GM19239 (cell line): ENCODE data around the genes OR4M1, RAB2B and TOX4.

GRCh38 chr14:19773185-19773668, at the start of gene OR4M1:
Gene OR4M1, plus strand, starts transcription at chr14:19773504.
- RRBS: no CpG with 5 or more reads among the region's 1 CpG

DNA sequence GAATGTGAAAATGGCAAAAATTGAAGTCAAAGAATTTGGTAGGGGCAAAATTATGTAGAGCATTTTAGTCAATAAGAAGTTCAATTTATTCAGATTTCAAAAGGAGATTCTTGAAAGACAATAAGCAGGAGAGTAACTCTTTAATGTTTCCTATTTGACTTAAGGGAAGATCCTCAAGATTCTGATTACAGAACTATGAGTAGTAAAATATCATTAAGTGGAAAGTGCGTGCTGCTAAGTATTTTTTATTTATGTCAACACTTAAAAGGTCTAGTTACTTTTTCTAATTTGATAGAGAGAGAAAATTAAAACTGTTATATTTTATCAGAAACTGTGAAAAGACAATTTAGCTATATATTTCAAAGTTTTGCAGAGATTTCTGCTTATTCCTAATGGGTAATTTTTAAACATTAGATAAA, 6.6 kb downstream of the OR4N5 start:
- RRBS: no CpG with 5 or more reads among the region's 1 CpG

- RRBS: no CpG with 5 or more reads among the region's 4 CpGs
Measured at GRCh38 chr14:20416155-20416718, 2.9 kb upstream of the TEP1 start.

- RRBS: no CpG with 5 or more reads among the region's 10 CpGs
Measured at GRCh38 chr14:20452765-20453246, 1.8 kb downstream of the OSGEP start.

- RRBS: no CpG with 5 or more reads among the region's 10 CpGs
Measured at GRCh38 chr14:20461855-20462118, 553 bp upstream of the PIP4P1 start.

DNA sequence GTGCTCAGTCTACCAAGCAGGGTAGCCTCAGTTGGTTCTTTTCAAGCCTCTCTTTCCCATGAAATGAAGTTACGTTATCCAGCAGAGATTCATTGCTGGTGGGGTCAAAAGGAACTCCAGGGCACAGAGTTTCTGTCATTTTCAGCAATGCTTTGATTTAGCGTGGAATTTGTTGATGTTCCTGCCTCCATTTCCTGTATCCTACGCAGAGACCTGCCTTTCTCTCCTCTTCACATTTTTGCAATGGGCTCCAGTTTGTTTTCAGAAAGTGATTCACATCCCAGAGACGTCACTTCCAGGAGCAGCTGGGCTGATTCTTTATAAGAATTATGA, 47.6 kb downstream of the PNP start:
- RRBS: no CpG with 5 or more reads among the region's 4 CpGs

GRCh38 chr14:20632705-20633311, 8.7 kb downstream of the OR6S1 start:
- RRBS: no CpG with 5 or more reads among the region's 34 CpGs

- RRBS: no CpG with 5 or more reads among the region's 27 CpGs
Measured at GRCh38 chr14:20657254-20658205, 16.0 kb upstream of the OR6S1 start.

DNA sequence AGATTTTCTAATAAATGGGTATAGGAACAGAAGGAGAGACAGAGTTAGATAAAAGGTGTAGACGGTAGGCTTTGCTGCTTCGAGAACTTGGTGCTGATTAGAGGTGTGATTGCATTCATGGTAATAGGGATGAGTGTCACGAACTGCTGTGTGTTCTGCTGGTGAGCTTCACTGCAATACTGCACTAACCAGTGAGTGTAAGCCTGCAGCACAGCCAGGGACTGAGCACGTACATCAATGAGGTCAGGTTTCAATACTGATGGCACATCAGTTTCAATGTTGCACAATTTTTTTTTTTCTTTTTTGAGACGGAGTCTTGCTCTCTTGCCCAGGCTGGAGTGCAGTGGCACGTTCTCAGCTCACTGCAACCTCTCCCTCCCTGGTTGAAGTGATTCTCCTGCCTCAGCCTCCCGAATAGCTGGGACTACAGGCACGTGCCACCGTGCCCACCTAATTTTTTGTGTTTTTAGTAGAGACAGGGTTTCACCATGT, 24.9 kb upstream of the EDDM3A start:
- RRBS: no CpG with 5 or more reads among the region's 9 CpGs

DNA sequence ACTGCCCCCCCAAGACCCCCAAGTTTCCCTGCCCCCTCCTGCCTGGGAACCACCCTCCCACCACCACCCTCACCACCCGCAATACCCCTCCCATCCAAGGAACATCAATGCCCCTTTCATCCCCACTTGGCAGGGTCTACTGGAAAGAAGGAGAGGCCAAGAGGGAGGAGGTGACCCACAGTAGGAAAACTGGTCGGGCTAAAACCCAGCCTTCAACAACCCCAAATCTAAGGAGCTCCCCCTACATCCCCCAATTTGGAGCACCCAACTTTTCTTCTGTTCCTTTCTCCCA, 1.5 kb upstream of the NDRG2 start:
- RRBS: no CpG with 5 or more reads among the region's 2 CpGs

DNA sequence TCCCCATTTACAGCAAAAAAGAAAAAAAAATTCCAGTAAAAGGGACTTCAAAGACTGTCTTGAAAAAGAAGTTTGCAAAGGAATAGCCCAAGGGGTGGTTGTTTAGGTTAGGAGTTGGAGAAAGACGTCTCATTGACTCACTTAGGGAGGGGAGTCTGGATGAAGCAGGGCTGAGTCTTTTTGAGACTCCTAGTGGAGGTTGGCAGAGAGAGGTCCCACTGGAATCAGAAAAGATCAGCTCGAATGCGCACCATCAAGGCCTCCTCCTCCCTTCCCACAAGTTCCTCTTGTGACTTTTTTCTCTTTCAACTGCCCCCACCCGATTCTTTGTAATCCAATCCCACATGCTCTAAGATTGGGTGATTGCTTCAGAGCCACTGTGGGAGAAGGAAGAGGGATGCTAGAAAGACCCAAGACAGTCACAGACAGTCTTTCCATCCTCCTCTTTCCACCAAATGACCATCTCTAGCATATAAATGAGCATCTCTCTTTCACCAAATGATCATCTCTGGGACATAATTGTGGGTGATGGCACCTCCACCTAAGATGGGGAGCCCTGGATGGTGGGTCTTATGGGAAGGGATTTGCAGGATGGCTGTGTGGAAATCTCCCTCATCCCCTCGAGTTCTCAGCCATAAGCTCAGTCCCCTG, 2.1 kb downstream of the ARHGEF40 start:
- RRBS: no CpG with 5 or more reads among the region's 5 CpGs

- RRBS: no CpG with 5 or more reads among the region's 4 CpGs
Measured at GRCh38 chr14:21086477-21087097, 11.9 kb downstream of the ZNF219 start.

DNA sequence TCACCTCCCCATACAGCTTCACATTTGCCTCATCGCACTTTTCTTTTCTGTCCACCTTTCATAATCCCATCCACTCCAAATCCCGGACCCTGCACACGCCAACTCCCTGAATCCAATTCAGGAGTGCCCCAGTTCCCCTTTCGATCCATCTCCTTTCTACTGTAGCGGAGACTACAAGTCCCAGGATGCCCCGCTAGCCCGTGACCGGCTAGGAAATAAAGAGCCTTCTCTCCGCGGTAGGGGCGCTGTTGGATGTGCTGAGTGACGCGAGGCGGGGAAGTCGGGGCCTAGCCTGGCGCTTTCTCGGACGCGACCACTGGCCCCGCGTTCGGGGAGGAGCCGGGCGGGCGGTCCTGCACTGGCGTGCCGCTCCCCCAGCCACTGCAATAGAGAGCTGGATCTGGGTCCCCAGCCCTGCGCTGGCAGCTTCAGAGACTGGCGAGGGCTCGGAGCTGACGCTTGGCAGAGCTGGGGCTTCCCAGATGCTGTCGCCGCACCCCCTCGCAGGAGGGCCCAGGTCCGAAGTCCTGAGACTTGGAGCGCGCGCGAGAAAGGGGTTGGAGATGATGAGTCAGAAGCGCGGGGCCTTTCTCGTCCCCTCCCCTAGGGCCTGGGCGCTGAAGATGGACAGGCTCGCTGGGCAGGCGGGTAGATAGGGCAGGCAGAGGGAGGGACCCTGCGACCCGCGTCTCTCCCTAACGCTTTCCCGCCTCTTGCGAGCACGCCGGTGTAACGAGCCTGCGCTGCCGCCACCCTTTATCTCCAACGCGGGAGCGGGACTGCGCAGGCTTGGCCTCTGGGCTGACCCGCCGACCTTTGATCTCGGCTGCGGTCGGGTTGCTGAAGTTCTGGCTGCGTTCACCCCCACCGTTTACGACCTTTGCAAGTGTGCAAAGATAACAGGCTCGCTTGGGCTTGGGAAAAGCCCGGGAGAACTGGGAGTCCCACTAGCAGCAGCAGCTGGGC, 2.9 kb downstream of the TMEM253 start:
- RRBS: no CpG with 5 or more reads among the region's 70 CpGs

DNA sequence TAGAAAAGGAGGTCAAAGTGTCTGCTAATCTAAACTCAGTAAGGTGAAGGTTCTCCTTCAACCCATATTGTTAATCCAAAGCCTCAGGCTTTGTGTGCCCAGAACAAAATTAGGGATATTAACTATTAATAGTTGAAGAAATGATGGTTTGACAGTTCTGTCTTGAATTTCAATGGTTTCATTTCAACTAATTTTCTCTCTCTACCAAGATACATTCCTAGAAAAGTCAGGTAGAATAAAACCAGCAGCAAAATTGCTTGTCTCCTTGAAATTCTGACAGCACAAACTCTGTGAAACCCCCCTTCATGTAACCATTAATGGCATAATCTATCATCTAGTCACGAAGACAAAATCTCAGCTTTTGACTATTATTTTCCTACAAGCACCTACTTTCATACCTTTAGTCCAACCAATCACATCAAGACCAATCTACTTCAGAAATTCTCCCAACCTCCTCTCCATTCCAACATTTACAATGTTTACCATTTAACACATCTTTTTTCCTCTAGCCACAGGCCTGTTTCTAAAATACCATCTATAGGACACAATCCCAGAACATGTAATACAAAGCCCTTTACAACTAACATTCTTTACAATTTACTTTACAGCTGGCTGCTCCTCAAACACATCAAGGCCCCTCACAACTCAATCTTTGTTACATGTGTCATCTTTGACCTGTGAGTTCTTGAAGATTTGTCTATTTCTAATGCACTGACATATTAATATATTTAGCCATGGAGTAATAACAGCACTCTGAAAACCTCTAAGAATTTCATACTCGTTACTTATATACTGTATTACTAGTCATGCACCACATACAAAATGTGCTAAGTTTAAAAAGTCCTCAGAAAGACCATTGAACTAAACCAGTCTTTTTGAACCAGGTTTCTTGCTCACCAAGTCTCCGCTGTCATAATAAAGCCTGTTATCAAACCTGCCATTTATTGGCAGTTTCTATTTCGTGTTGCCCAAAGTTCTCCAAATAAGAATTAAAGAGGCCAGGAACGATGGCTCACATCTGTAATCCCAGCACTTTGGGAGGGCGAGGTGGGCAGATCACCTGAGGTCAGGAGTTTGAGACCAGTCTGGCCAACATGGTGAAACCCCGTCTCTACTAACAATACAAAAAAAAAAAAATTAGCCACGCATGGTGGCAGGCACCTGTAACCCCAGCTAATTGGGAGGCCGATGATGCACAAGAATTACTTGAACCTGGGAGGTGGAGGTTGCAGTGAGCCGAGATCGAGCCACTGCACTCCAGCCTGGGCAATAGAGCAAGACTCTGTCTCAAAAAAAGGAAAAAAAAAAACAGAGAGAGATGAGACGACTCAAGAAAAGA, 44.6 kb downstream of the HNRNPC start:
- RRBS: no CpG with 5 or more reads among the region's 12 CpGs

GRCh38 chr14:21257142-21258020, 11.9 kb downstream of the HNRNPC start:
- RRBS: no CpG with 5 or more reads among the region's 9 CpGs

GRCh38 chr14:21394746-21395349, 11.0 kb upstream of the SUPT16H start:
- RRBS: 92% methylated on average over 5 of the region's 13 CpGs

GRCh38 chr14:21430727-21431789, 24.9 kb downstream of the CHD8 start:
- RRBS: no CpG with 5 or more reads among the region's 8 CpGs

DNA sequence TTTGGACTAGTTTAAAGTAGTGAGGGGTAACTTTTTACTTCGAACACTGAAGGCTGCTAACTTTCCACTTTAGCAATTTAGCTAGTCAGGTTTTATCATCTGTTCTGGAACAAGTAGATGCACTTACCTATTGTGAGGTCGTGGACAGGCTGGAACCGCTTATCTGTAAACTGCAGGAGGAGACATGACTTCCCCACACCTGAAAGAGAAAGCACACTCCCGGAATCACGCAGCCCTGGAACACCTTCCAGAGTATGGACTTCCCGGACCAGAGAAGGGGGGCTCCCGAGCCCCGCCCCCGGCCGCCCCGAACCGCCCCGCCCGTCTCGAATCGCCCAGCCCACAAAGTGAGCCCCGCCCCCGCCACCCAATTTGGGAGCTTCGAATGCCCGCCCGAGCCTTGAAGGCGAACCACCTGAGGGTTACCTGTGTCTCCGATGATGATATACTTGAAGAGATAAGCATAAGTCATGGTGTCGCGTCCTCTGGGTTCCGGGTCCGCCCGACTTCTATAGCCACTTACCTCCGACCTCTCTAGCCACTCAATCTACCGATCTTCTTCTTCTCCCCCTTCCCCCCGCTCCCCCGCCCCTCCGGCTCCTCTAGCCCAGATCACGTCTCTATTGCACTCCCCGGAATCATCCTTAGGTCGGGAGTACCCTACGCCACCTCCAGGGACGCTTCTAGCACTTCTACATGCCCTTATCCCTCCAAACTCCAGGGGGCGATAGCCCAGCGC, at the start of gene RAB2B:
Gene RAB2B (minus strand): TSS at position 559 of the 739 bp plus-strand sequence.
- RRBS: 0% methylated on average over 8 of the region's 40 CpGs

GRCh38 chr14:21477140-21478022, at the start of gene TOX4:
Gene TOX4, plus strand, starts transcription at chr14:21477195.
- RRBS: 0% methylated on average over 2 of the region's 43 CpGs

DNA sequence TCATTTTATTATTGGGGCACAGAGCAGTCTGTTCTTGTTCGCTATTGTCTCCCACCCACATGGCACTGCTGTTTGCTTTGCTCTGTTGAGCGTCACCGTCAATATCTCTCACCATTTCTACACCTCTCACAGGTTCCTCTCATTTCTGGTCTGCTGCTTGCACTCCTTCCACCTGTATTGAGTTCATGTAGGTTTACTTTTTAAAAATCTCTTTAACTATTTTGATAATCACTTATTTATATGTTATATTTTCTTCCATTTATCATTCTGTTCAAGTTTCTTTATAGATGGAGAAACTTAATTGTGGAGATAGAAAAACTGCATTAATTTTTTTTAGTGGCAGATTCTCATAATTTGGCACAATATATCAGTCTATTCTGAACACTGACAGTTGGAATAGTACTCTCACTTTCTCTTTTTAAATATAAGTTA, 171.9 kb upstream of the OR4E1 start:
- RRBS: no CpG with 5 or more reads among the region's 3 CpGs